ENCODE data around the genes TRAPPC3L and MCM9.

DNA sequence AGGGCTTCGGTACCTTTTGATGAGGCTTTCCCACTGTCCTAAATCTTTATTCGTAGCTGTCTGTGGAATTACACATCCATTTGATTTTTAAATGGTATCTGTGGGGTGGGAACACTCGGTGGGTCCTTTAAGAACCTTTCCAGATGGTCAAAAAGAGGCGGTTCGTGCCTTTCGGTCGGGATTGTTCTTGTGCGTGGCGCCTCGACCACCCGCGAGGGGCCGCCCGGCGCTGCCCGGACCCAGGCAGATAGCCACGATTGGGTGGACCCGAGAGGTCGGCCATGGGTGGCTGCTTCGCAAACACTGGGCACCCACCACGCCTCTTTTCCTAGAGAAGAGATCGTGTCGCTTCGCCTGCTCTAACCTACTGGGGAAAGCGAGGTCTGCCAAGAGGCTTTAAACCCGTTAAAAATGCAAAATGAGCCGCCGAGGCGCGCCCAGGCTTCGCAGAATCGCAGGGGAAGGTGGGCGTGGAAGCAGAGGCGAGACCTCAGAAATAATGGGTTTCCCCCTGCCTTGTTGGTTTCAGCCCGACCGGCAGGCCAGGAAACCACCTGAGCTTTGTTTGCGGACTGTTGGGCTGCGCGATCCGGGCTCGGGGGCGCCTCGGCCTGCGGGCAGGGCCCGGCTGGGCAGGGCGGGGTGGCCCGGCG lies 1.4 kb downstream of the MARCKS start:
- PRO-cap, 10 experiments, result peak in 10 of 10 experiments; most common plus-strand start position 575 of the sequence (in 2); most common minus-strand start position 369 of the sequence (in 8)

DNA sequence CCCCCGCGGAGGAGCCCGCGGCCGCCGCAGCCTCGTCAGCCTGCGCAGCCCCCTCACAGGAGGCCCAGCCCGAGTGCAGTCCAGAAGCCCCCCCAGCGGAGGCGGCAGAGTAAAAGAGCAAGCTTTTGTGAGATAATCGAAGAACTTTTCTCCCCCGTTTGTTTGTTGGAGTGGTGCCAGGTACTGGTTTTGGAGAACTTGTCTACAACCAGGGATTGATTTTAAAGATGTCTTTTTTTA lies 3.2 kb downstream of the MARCKS start:
- PRO-cap, 10 experiments, result no peak in any of the 10 experiments

- PRO-cap, 10 experiments, result peak in 1 of 10 experiments; most common minus-strand start chr6:113879635 (in 1)
These were observed 22.0 kb downstream of the MARCKS start for GRCh38 chr6:113879067-113879701.

DNA sequence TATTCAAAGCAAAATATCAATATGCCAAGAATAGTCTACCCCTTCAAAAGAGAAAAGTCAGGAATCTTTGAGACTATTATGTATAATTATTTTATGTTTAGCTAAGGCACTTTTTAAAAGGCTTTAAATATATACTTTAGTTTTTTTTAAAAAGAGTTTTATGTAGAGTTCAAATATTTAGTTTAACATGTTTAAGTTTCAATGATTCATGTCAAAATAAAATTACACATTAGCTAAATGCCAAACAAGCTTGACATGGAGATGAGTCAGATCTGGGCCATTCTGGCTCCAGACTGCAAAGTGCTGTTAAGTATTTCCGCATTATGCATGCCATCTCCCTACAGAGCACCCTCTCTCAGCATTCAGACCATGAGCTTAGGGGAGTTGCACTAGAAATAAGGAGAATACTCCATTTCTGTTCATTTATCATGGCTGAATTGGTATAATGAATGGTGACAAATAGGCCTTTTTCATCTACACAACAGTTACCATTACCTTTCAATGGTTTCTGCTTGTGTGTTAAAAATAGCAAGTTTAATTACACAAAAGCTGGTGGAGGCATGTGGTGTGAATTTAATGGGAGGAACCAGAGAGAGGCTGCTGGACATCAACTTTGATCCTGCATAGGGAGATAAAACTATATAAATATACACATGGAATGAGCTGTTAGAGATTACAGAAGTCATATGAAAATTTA lies 21.5 kb upstream of the HS3ST5 start:
- PRO-cap, 10 experiments, result peak in 1 of 10 experiments; most common plus-strand start position 545 of the sequence (in 1)

GRCh38 chr6:114427973-114428528 lies 85.2 kb upstream of the HS3ST5 start:
- PRO-cap, 10 experiments, result no peak in any of the 10 experiments

- PRO-cap, 10 experiments, result no peak in any of the 10 experiments
These were observed 655.1 kb upstream of the HS3ST5 start for GRCh38 chr6:114997912-114998362.

- PRO-cap, 10 experiments, result no peak in any of the 10 experiments
These were observed 699.3 kb downstream of the FRK start for GRCh38 chr6:115361516-115361763.

DNA sequence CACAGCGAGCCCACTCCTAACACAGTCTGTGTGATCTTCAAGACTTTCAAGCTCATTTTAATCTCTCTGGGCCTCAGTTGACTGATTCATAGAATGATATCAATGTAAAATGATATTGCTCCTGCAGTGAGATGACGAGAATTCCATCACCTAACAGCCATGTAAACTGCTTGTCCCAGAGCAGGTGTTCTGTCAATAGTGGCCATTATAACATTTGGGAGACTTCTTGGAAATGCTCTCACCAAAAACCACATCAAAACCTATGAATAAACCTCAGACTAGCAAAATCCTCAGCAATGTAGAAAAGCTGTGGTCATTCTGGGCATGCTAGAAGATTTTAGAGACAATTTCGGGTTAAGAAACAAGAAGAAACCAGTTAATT lies 225.4 kb downstream of the FRK start:
- PRO-cap, 10 experiments, result no peak in any of the 10 experiments

GRCh38 chr6:116371350-116372034 lies 745 bp downstream of the DSE start:
- PRO-cap, 10 experiments, result peak in 9 of 10 experiments; most common plus-strand start chr6:116371804 (in 1); most common minus-strand start chr6:116371704 (in 7)

- PRO-cap, 10 experiments, result peak in 1 of 10 experiments; most common plus-strand start chr6:116385677 (in 1)
These were observed 14.6 kb downstream of the DSE start for GRCh38 chr6:116385352-116385831.

DNA sequence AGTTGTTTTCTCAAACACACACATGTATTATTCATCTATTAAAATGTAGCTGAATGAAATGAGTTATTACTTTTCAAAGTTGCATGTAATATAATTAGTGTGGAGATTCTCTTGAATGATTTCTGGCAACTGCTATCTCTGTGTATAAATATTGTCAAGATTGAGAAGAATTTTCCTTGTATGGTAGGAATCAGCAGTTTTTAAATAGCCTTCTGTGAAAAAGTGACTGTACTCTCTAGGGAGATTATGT lies 1.1 kb downstream of the CALHM5 start:
- PRO-cap, 10 experiments, result no peak in any of the 10 experiments

DNA sequence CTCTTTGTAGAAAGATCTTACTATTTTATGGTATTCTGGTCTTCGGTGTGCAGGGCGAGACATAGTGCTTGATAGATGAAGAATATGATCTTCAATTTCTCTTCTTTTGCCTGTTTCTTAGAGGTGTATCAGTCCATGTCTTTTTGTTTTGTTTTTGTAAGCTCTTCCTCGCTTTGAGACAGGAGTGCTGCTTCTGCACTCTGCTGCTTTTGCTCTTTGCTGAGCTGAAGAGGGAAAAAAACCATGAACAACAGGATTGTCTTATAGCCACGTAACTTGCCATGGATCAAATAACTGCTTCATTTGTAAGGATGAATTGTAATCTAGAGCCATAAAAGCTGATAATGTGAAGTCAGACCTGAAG lies at the start of gene TRAPPC3L:
TSS of gene TRAPPC3L (minus strand) at position 233 of the 364 bp plus-strand sequence.
- PRO-cap, 10 experiments, result no peak in any of the 10 experiments

DNA sequence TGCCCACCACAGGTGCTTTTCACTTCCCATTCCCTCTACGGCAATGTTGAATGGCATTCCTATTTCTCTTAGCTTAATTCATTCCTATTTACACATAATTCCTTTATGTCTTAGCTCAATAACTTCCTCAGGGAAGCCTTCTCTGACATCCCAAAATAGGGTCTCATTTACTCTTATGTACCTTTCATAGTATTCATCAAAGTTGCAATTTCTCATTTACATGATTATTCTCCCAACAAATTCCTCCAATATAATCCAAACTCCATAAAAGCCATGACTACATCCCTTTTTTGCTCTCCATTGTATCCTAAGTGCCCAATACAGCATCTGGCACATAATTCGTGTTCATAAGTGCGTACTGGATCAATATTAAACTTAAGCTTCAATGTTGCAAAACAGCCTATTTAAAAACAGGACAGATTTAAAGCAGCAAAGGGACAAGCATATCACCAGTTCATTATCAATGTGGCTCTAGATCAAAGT lies 8.0 kb downstream of the GOPC start:
- PRO-cap, 10 experiments, result no peak in any of the 10 experiments

DNA sequence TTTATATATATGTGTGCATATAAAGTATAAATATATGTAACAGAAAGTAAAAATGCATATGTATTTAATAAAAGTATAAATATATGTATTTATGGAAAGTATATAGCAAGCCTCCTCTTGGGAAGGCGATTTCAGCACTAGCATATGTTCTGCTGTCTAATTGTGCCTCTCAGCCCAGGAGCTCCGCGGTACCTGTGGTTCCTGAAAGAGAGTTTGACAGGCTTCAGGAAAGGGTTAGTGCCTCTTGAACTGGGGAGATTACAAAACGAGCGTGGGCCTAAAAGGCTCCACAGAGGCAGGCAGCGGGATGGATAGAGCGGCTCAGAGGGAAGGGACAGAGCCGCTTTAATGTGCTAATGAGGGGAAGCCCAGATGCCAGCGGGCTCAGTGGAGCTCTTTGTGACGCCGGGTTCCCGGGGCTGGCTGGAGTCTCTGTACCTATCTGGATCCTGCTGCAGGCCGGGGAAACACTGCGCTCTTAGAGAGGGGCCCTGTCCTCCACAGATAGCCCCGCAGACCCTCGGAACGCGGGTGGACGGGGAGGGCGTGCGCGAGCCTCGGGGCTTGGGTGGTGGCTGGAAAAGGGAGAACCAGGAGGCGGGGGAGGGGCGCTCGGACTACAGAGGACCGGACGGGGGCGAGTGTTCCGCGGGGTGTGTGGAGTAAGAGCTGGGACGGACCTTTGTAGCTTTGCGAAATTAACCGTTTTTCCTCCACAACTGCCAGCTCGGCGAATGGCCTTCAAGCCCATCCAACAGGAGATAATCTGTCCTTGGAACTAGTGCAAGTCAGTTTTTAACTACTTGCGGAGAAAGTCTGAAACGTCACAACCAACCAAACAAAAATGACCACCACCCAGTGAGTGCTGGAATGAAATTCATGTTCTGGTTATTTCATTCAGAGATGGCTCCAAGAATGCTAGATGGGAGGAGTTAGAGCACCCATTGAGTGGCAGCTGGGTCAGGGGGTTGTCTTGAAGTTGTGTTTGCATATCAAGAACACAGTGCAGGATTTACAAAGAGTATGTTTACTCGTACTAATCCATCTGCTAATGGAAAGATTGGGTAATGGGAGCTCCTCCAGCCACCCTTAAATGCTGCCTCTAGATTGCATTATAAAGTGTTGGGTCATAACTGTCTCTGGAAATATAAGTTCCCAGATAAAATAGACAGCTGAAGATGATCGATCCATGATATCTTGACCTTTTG lies 13.0 kb downstream of the SLC35F1 start:
- PRO-cap, 10 experiments, result no peak in any of the 10 experiments

DNA sequence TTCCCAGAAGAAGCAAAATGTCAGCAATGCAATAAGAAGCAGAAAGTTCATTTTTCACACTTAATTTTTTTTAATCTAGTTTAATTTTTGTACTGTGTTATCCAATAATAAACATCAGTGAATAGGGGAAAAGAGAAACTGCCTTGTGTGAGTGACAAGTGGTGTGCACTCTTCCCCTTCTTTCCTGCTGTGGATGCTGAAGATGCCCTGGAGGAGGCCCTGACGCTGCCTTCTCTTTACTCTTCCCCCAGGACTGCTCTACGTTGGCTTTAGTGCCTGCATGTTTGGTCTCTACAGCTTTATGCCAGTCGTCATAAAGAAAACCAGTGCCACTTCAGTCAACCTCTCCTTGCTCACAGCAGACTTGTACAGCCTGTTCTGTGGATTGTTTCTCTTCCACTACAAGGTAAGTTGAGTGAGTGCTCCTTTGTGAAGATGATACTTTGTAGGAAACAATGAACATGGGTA lies 263.1 kb upstream of the PLN start:
- PRO-cap, 10 experiments, result no peak in any of the 10 experiments

- PRO-cap, 10 experiments, result no peak in any of the 10 experiments
These were observed 260.5 kb upstream of the PLN start for GRCh38 chr6:118287446-118288118.

- PRO-cap, 10 experiments, result no peak in any of the 10 experiments
These were observed 97.2 kb upstream of the CEP85L start for GRCh38 chr6:118748160-118749335.

DNA sequence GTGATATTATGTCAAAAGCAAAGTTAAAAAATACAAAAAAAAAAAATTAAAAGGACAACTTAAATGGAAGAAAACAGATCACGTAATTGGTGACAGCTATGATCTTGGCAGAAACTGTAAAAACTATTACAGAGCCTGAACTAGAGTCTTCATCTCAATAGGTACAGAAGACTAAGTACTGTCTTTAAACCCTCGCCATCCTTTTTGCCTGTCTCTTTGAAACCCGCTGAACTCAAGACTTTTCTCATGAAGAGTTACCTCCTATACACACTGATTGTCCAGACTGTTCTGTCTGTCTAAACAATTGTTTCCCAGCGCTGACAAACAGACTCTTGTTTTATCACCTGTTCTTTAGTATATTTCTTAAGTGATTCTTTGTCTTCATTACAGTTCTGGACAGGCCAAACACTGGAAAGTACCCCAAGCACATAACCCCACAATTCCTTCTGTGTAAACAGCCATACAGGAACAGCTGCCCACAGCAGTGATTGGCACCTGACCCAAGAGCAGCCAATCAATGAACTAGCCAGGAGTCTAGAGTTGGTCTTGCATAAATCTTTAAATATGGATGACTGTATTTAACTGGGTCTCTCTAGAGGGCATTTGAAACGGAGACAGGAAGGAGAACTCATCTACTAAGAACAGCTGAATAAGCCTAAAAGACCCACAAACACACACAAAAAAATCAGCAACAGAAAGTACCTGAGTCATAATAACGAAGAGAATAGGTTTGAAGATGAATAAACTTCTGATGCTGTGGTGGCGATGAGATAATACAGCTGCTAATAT lies 49.2 kb upstream of the ASF1A start:
- PRO-cap, 10 experiments, result no peak in any of the 10 experiments

- PRO-cap, 10 experiments, result no peak in any of the 10 experiments
These were observed 2.3 kb downstream of the ASF1A start for GRCh38 chr6:118896043-118896790.

GRCh38 chr6:118934113-118935580 lies at the start of gene MCM9:
Gene MCM9, minus strand, starts transcription at chr6:118935159.
- PRO-cap, 10 experiments, result peak in 10 of 10 experiments; most common plus-strand start chr6:118935252 (in 6); most common minus-strand start chr6:118935159 (in 9)

Measured in Metastatic Breast Carcinoma in the Brain (tissue), 10 donors.